NCI-H460 (cell line): ENCODE measurements around a stretch of chr9.

DNA sequence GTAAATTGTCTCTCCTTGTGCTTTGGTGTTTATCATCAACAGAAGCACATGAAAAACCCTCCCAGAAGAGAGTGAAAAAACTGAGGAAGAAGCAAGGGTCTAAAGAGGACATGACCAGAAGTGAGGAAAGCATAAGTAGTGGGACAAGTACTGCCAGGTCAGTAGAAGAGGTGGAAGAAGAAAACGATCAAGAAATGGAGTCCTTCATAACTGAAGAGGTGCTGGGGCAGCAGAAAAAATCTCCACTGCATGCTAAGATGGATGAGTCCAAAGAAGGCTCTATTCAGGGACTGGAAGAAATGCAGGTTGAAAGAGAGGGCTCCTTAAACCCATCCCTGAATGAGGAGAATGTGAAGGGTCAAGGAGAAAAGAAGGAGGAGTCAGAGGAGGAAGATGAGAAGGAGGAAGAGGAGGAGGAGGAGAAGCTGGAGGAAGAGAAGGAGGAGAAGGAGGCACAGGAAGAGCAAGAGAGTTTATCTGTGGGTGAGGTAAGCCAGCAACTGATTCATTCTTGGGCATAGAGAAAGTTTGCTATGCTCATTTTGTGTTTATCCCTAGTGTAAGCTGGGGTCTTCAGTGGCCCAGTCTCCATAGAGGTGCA lies 22.9 kb downstream of the CCDC180 start:
RAMPAGE:
- cytosol, long total RNA: no peak
- long total RNA: no peak
- nucleus, long total RNA: no peak

RAMPAGE:
- cytosol, long total RNA: no peak
- long total RNA: no peak
- nucleus, long total RNA: no peak
Observed at GRCh38 chr9:97503091-97503923, 1.8 kb downstream of the TMOD1 start.

RAMPAGE:
- cytosol, long total RNA: no peak
- long total RNA: no peak
- nucleus, long total RNA: no peak
Observed at GRCh38 chr9:97572685-97573227, 60.4 kb downstream of the TSTD2 start.

GRCh38 chr9:97602020-97602764 lies 31.0 kb downstream of the TSTD2 start:
RAMPAGE:
- cytosol, long total RNA: no peak
- long total RNA: no peak
- nucleus, long total RNA: no peak

DNA sequence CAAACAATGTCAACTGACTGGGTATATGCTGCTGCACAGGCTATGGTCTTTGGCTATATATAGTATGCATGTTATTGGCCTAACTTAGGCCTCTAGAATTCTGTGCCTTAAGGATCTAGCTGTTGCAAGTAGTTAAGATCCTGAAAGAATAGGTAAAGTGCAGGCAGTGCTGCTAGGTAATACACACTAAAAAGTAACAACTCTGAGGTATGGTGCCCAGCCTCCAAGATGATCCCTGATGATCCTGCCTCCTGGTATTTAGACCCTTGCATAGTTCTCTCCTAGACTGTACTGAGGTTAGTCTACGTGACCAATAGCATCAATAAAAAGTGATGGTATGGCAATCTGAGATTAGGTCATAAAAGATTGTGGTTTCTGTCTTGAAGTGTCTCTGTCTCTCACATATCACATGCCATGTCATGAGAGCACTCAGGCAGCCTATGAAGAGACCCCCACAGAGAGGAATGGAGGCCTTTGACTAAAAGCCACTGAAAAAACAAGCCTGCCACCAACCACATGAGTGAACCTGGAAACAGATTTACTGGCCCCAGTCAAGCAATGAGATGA lies 9.2 kb downstream of the TSTD2 start:
RAMPAGE:
- cytosol, long total RNA: no peak
- long total RNA: no peak
- nucleus, long total RNA: no peak

DNA sequence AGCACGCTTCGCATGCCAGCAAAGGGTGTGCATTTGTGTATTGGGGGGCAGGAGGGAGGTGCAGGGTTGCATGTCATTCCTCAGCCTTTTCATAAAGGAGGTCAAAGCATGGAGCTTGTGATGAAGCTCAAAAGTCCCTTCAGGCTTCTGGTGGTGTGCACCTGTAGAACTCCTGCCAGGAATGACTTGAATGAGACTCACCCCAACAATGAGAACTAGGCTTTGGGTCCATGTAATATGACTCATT lies 17.4 kb upstream of the XPA start:
RAMPAGE:
- cytosol, long total RNA: no peak
- long total RNA: no peak
- nucleus, long total RNA: no peak

RAMPAGE:
- cytosol, long total RNA: no peak
- long total RNA: no peak
- nucleus, long total RNA: no peak
Observed at GRCh38 chr9:97853646-97854306, 750 bp downstream of the FOXE1 start.

GRCh38 chr9:97876720-97877339 lies 23.8 kb downstream of the FOXE1 start:
RAMPAGE:
- cytosol, long total RNA: no peak
- long total RNA: no peak
- nucleus, long total RNA: no peak

RAMPAGE:
- cytosol, long total RNA: no peak
- long total RNA: no peak
- nucleus, long total RNA: no peak
Observed at GRCh38 chr9:97907035-97907511, 15.2 kb downstream of the TRMO start.

GRCh38 chr9:97982164-97982831 lies 843 bp upstream of the ANP32B start:
RAMPAGE:
- cytosol, long total RNA: no peak
- long total RNA: no peak
- nucleus, long total RNA: no peak

GRCh38 chr9:98263564-98263849 lies 8.1 kb upstream of the TBC1D2 start:
RAMPAGE:
- cytosol, long total RNA: no peak
- long total RNA: no peak
- nucleus, long total RNA: no peak

RAMPAGE:
- cytosol, long total RNA: no peak
- long total RNA: no peak
- nucleus, long total RNA: no peak
Observed at GRCh38 chr9:98610123-98611325, 98.2 kb downstream of the GABBR2 start.

GRCh38 chr9:98810260-98810809 lies 2.9 kb downstream of the GALNT12 start:
RAMPAGE:
- cytosol, long total RNA: no peak
- long total RNA: no peak
- nucleus, long total RNA: no peak

DNA sequence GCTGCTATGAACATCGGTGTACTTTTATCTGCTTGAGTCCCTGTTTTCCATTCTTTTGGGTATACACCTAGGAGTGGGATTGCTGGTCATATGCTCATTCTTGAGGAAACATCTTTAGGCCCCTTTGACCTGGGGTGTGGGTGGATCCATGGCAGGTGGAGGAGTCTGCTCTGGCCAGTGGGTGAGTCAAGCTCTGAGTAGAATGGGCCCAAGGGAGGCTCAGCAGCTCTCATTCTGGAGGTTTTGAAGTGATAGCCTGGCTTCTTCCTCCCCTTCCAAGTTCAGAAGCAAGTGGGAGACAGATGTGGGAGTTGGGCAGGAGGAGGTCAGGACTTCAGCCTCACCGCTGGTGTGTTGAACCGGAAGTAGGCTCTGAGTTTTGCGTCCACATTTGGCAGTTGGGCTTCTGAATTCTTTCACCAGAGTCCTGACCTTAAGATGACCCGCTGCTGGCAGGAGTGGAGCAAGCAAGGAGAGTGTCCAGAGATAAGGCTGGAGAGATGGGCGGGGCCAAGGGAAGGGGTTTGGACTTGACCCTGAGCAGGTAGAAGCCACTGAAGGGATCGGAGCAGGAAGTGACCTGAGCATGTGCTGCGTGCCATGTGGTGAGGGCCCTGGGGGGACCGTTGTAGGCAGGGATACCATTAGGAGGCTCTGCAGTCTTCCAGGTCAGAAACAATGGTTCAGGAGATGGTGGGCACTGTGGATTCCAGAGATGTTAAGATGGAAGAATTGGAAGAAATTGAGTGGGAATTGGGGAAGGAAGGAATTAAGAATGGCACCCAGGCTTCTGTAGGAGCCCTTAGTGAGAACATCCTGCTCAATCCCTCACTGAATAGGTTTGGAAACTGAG lies 25.7 kb downstream of the GALNT12 start:
RAMPAGE:
- cytosol, long total RNA: no peak
- long total RNA: no peak
- nucleus, long total RNA: no peak

GRCh38 chr9:98882242-98882744 lies 61.4 kb upstream of the COL15A1 start:
RAMPAGE:
- cytosol, long total RNA: no peak
- long total RNA: no peak
- nucleus, long total RNA: no peak

RAMPAGE:
- cytosol, long total RNA: no peak
- long total RNA: no peak
- nucleus, long total RNA: no peak
Observed at GRCh38 chr9:98916489-98917074, 27.1 kb upstream of the COL15A1 start.

GRCh38 chr9:98929731-98930396 lies 13.8 kb upstream of the COL15A1 start:
RAMPAGE:
- cytosol, long total RNA: no peak
- long total RNA: no peak
- nucleus, long total RNA: no peak

DNA sequence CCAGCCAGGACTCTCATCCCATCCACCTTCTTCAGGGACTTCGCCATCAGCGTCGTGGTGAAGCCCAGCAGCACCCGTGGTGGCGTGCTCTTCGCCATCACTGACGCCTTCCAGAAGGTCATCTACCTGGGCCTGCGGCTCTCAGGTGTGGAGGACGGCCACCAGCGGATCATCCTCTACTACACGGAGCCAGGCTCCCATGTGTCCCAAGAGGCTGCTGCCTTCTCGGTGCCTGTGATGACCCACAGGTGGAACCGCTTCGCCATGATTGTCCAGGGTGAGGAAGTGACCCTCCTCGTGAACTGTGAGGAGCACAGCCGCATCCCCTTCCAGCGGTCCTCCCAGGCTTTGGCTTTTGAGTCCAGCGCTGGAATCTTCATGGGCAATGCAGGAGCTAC lies 42.0 kb downstream of the COL15A1 start:
RAMPAGE:
- cytosol, long total RNA: no peak
- long total RNA: no peak
- nucleus, long total RNA: no peak

DNA sequence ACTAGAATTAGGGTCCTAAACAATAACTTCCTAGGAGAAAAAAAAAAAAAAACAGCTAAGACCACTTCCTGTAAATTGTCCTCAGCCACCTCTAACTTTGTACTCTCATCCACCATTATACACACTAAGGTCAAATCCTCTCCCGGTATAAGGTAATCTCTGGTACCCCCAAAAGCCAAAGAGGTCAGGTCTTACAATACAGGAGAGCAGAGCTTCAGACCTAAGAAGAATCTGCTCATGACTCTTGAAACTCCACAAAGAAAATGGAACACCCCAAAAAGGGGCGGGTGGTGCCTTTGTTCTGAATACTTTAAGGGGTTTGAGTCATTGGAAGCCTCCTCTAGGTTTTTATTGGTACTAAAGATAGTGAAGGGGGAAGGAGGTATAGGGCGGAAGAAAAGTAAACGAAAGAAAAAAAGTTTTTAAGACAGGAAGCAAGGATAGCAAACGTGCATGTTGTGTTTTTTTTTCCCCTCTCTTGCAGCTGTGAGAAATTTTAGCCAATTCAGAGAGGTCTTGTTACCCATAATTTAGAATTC lies 69.9 kb downstream of the COL15A1 start:
RAMPAGE:
- cytosol, long total RNA: no peak
- long total RNA: no peak
- nucleus, long total RNA: no peak

RAMPAGE:
- cytosol, long total RNA: no peak
- long total RNA: no peak
- nucleus, long total RNA: no peak
Observed at GRCh38 chr9:99836047-99836880, 14.6 kb downstream of the NR4A3 start.